ENCODE data around the gene TSPAN5.

DNA sequence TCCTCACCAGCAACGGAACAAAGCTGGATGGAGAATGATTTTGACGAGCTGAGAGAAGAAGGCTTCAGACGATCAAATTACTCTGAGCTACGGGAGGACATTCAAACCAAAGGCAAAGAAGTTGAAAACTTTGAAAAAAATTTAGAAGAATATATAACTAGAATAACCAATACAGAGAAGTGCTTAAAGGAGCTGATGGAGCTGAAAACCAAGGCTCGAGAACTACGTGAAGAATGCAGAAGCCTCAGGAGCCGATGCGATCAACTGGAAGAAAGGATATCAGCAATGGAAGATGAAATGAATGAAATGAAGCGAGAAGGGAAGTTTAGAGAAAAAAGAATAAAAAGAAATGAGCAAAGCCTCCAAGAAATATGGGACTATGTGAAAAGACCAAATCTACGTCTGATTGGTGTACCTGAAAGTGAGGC lies 59.7 kb downstream of the RAP1GDS1 start:
- RRBS, 2 experiments: no CpG with 5 or more reads among the region's 10 CpGs

GRCh38 chr4:98468464-98469155 lies 189.8 kb downstream of the TSPAN5 start:
- RRBS, 2 experiments: no CpG with 5 or more reads among the region's 9 CpGs

DNA sequence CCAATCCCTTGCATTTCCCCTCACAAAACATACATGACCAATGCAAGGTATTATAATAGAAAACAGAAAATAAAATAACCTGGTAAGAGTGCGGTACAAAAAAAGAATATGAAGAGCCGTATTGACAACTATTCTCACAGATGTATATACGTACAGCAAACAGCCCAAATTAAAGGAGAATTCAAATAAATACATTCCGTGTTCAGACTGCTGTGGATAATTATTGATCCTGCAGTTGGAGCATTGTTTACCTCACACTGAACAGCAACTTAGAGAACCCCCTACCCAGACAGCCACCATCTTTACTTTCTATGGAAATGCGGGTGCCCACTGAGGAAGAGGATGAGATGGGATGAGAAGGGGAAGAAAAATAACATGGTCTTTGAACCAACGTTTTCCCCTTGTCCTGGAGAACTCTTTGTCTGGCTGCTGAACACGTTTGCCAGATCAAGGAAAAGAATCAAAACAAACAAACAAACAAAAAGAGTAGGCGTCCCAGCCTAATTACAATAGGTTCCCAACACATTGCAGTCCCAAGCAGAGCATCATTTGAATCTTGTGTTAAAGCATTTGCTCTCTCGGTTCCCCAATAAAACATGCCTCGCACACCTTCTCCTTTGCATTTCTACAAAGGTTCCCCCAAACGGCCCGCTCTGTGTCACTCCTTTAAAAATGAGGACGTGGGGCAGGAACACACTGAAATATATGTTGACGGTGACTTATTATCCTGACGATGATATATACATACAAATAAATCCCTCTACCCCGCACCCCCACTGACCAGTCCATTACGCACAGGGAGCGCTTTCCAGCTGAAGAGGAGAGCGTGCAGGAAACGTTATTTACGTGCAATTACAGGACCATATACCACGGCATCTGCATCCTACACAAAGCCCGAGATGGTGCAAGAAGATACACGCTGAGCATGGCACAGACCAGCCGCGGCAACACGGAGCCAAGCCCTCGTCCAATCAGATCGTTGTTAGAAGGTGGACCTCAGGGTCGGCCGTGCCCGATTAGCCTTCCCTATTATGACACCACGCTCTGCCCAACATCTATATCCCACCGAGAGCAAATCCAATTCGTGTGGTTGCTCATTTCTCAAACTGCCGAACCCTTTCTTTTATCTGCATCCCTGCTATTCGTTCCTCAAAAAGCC lies 1.3 kb downstream of the TSPAN5 start:
- RRBS, 2 experiments: no CpG with 5 or more reads among the region's 37 CpGs

- RRBS, 2 experiments: under 1 to 3% methylated on average over 37 to 45 of the region's 135 CpGs
Measured at GRCh38 chr4:98657903-98659035, at the start of gene TSPAN5. TSPAN5 (minus strand) TSS chr4:98658611.

DNA sequence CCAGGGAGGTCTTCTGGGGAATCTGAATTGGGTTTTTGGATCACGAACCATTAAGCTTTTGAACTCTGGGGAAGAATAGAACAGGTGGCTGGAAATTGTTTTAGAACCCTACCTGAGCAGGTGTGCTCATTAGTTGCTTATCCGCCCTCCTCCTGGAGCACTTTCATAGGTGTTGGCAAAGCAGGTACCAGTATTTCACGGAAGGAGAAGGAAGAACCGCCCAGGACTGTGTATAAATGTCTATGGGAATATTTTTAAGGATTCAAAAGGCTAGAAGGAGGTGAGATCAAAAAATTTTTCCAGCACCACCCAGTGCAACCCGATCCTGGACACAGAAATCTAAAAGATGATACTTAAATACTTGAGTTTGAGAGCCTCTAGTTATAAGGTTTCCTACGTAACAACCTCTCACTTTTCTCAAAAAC lies 1.1 kb upstream of the TSPAN5 start:
- RRBS, 2 experiments: no CpG with 5 or more reads among the region's 6 CpGs

- RRBS, 2 experiments: no CpG with 5 or more reads among the region's 5 CpGs
Measured at GRCh38 chr4:98773903-98774291, 115.5 kb upstream of the TSPAN5 start.

DNA sequence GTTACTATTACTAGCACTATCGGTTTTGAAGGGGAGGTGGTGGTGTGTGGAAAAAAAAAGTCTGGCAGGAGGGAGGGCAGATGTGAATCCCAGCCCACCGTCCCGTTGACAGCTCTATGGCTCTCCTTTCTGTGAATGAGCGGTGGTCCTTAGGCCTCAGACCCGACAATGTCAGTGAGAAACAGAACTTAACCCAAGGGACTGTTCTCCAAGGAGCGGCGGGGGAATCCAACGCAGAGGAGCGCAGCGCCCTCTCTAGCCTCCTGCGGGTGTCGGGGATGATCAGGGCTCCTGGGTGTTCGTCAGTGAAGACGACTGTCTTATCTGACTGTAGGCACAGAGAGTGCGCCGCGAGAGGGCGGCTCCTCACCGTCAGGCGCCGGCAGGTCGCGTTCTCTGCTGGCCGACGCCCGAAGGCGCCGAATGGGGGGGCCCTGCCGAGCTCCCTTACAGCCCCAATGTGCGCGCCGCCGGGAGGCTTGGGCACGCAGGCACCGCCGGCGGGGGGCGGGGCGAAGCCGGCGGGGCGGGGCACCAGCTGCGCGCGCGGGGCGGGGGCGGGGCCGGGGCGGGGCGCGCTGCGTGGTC lies 418 bp upstream of the METAP1 start:
- RRBS, 2 experiments: 0 to 2% methylated on average over 11 of the region's 53 CpGs

- RRBS, 2 experiments: no CpG with 5 or more reads among the region's 5 CpGs
Measured at GRCh38 chr4:99087880-99088126, 785 bp downstream of the ADH5 start.

DNA sequence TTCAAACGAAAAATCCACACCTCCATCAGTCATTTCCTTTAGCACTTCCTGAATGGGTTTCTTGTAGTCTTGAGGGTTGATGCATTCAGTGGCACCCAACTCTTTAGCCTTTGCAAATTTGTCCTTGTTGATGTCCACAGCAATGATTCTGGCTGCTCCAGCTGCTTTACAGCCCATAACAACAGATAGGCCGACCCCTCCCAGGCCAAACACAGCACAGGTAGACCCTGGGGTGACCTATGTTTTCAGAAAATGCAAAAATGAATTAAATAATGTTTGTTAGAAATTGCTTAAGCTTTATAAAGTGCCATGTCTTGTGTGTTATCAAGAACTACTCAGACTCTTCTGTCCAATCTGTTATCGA lies 9.7 kb downstream of the ADH1C start:
- RRBS, 2 experiments: no CpG with 5 or more reads among the region's 3 CpGs

GRCh38 chr4:99413251-99413583 lies 21.9 kb downstream of the ADH7 start:
- RRBS, 2 experiments: no CpG with 5 or more reads among the region's 1 CpG

DNA sequence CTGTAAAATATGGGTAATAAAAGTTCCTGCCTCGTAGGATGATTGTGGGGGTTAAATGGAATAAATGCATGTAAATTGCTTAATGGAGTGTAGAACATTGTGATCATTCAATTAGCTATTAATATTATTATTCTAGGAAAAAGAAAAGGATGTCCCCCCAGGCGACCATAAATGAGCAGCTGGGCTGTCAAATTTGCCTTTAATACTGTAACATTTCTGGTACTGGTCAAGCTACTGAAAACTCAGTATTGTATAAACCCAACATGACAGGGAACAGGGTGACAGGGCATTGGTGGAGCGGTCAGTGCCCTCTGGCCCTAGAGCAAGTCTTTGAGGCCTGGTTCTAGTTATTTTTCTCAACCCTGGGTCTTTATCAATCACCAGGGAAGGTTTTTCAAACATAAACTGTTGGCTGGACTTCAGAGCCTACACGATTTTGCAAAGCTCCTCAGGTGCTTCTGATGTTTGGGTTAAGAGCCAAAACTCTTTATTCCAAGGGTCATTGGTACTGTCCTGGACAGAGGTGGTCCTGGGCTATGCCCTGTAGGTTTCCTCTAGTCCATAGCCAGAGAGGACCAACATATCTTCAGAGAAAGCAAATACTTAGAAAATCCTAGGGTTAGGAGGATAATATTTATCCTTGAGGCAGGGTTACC lies 26.5 kb upstream of the ADH7 start:
- RRBS, 2 experiments: no CpG with 5 or more reads among the region's 4 CpGs

DNA sequence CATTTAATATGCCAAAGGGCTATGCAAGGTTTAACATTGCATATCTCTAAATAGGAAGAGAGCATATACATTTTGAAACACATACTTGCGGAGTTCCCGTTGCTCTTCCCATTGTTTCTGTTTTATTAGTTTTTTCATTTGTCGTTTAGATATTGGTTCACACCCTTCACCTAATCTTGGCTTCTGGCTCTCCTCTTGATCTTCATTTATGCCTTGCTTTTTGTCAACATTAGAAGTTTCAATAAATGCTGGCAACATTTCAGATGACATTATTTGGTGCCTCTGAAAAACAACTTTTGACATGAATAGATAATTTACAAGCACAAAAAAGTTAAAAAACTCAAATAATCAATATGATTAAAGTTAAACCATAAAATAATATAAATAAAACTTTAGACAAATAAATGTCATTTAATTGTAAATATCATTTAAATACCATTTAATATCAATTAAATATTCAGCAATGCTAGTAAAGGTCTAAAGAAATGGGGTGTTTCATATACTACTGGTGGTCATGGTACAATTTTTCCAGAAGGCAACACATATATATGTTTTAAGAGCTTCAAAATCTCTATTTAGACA lies 4.7 kb downstream of the TRMT10A start:
- RRBS, 2 experiments: no CpG with 5 or more reads among the region's 3 CpGs

DNA sequence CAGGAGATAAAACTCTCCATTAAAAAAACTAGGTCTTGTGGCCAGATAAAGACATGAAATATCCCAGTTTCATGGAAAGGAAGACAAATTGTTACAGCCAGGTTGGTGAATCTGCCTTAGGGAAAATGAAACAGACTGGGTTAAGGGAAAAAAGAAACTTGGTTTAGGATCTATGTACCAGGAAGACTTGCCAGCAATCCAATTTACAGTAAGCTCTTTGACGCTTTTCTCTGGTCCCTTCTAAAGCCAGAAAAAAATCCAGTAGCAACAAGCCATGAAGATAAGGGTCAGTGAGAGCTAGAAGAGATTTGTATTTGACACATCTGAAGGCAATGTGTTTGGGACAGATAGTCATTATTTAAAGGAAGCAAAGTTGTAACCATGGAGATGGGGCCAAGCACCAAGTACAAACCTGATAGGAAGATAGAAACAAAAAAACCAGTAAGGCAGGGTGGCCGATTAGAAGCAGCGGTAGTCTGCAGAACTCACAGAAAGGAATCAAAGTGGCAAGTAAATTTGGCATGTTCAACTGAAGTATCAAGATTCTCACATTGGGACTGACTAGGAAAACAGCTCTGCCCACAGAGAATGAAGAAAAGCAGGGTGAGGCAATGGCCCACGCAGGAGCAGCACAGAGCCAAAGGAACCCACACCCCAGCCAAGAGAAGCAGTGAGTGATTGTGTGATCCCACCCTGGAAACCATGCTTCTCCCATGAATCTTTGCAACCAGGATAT lies 12.8 kb upstream of the C4orf54 start:
- RRBS, 2 experiments: no CpG with 5 or more reads among the region's 4 CpGs

DNA sequence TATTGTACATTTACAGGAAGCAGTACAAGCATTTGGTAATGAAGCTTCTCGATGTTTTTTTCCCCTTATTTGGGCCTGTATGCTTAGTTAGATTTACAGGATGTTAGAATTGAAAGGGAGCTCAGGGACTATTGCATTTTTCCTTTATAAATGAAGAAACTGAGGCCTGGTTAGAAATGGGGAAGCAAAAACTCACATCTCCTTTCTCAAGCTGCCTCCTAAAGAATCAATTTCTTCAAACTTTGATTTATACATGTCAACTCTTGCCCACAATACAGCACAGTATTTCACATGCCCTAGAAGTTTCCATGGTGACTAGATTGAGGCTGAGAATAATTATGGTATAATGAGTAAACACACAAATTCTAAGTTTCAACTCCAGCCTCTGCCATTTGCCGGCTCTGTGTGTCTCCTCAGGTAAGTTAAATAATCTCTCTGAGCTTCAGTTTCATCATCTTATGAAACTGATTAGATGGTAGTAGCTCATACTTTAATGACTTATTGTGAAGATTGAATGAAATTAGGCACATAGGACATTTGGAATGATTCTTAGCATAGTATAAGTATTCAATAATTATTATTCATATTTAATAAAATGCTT lies 29.4 kb downstream of the DAPP1 start:
- RRBS, 2 experiments: no CpG with 5 or more reads among the region's 2 CpGs

DNA sequence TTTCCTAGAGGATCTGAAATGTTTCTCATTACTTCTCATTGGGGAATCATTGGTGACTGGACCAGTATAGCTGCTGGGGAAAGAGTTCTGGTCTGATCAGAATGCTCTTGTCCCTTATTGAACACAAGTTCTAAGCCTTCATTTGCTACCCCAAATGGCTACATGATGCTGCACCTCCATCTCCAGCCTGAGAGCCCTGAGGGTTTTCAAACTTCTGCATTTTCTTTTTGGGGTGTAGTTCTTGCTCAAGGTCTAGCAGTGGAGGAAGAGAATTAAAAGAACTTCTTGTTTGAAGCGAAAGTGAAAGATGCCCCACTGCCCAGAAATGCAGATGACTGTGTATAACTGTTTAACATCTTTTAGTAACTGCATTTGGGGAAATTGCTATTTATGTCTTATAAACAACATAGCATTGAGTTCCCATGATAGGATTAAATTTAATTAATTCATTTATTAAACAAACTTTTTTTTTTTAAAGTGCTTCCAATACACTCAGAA lies 38.5 kb downstream of the LAMTOR3 start:
- RRBS, 2 experiments: no CpG with 5 or more reads among the region's 1 CpG

GRCh38 chr4:99950410-99951102 lies 481 bp upstream of the H2AZ1 start:
- RRBS, 2 experiments: under 1% methylated on average over 8 to 14 of the region's 51 CpGs

DNA sequence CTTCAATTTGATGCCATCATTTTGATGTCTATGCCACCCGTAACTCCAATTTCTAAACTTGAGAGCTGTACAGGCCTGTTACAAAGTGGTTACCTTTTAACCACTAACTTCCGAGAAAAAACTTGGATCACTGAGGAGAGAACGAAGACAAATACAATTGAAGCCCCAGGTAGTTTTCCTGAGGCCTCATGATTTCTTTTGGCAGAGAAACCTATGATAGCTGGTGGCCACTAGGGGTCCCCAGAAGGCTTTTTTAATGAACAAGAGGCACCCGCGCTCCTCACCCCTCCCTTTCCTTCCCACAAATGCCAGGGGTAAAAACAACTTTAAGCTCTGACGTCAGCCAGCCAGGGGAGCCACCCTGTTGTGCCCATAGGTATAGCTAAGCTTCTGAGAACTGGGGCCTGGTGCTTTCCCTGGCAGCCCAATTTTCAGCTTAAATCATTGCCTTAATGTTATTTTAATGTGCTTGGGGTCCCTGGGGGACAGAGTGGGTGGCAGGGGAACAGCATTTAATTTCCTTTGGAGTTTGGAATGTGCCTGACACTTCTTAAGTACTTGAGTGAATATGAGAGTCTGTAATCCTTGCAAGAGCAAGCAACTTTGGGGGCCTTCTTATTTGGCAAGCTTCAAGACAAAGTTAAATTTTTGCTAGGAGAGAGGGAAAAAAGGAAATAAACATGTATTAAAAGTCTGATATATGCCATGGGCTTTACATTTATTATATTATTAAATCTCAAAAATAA lies 96.7 kb downstream of the DDIT4L start:
- RRBS, 2 experiments: no CpG with 5 or more reads among the region's 6 CpGs

- RRBS, 2 experiments: no CpG with 5 or more reads among the region's 8 CpGs
Measured at GRCh38 chr4:100986075-100986690, 361.1 kb downstream of the PPP3CA start.

DNA sequence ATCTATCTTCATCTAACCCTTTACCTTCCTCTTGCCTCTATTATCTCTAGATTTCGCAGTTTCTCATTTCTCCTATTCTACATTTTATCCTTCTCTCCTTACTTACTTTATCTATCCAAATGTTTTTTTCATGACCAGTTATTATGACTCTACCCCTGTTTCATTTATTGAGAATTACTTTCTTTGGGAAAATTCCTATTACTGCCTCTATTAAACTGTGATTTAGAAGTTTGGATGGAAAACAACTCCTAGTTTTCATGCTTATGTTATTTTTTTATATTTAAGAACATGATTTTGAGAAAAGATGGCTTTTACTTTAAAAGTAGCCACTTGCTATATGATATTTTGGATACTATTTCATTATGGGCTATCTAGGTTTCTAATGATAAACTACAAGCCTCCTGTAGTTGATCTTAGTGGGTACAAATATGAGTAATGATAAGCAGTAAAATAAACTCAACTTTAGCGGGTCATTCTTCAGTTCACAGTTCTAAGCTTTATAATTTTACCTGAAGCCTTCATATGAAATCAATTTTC lies 253.1 kb downstream of the PPP3CA start:
- RRBS, 2 experiments: no CpG with 5 or more reads among the region's 2 CpGs